Duodenum (tissue), 1 donor: ENCODE results near the gene GATA2.

DNA sequence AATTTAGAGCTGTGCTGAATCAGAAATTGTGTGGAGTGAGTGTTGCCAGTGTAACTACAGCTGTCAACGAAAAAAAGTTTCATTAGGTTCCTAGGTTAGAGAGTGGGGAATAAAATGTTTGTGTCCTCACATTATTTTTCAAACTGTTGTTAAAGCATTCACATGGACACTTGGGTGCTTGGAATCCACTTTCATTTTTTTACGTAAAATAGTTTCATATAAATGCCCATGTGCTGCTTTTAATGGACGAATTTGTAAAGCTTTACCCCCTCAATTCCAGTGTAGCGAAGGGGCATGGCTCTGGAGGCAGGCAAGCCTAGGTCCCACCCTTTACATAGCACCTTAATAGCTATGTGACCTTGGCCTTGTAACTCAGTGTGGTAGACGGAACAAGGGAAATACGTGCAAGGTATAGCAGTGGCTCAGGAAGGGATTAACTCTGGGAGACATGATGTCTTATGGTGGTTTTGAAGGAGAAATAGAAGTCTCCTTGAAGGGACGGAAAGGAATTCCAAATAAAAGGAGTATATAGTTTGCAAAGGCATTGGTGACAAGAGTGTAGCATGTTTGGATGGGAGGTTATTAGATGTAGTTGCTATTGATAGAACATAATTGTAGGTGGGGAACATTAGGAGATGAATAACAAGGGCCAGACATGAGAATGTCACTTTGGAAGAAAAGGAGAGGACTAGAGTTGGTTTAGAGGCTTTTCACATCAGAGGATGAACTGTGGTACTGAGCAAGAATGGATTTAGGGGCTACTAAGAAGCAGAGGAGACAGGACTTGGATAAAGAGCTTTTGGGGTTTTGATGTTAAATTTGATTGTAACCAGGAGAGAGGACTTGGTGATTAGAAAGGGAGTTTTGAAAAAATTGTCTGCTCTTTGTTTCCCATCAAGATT lies 1.5 kb downstream of the SEC61A1 start:
- PRO-cap, result no peak

GRCh38 chr3:128061329-128062302 lies 9.4 kb downstream of the SEC61A1 start:
- PRO-cap, result no peak

DNA sequence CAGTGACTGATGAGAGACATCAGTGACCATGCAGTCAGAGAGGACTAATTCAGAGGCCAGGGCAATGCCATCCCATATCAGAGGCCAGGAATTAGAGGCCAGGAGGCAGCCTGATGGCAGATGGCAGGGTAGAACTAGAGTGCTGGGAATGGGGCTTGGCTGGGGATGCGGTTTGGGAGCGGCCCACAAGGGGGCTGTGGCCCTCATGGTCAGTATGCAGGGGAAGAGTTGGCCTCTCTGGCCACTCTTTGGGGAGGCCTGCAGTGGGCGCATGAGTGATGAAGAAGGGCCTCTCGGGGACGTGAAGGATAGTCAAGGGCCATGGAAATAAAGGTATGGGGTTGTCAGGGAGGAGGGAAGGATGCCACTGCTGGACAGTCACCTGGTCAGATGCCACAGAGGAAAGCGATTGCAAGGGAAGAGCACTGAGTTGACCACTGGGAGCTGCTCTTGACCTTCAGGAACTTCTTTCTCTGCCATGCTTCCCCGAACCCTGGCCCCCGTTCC lies 101.7 kb downstream of the EEFSEC start:
- PRO-cap, result no peak

GRCh38 chr3:128323452-128324160 lies 143.1 kb downstream of the DNAJB8 start:
- PRO-cap, result no peak

- PRO-cap, result no peak
Observed at GRCh38 chr3:128385367-128385982, 81.2 kb downstream of the DNAJB8 start.

GRCh38 chr3:128492726-128493508 lies at the start of gene GATA2:
TSS of gene GATA2 (minus strand) at chr3:128493201.
- PRO-cap, result unidirectional peak, minus-strand start at chr3:128493200

DNA sequence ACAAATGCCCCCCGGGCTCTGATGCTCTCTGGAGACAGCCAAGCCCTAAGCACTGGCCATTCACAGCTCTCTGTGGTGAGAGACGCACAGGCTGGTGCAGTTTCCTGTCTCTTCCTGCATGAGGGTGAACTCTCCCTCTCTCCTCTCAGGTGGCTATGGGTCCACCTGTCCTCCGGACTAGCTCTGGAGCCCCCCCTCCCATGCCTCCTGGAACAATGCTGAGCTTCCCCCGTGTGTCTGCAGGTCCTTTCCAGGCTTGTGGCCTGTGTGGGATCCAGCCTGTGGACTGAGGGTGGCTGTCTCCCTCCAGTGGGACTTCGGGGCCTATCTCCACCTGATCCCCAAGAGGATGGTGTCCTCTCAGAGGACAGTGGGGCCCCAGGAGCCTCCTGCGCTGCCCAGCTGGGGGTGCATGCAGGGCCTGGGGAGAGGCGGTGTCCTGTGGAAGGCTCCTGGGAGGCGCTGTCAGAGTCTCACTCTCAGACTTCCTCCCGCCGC lies 30.3 kb upstream of the GATA2 start:
- PRO-cap, result no peak

DNA sequence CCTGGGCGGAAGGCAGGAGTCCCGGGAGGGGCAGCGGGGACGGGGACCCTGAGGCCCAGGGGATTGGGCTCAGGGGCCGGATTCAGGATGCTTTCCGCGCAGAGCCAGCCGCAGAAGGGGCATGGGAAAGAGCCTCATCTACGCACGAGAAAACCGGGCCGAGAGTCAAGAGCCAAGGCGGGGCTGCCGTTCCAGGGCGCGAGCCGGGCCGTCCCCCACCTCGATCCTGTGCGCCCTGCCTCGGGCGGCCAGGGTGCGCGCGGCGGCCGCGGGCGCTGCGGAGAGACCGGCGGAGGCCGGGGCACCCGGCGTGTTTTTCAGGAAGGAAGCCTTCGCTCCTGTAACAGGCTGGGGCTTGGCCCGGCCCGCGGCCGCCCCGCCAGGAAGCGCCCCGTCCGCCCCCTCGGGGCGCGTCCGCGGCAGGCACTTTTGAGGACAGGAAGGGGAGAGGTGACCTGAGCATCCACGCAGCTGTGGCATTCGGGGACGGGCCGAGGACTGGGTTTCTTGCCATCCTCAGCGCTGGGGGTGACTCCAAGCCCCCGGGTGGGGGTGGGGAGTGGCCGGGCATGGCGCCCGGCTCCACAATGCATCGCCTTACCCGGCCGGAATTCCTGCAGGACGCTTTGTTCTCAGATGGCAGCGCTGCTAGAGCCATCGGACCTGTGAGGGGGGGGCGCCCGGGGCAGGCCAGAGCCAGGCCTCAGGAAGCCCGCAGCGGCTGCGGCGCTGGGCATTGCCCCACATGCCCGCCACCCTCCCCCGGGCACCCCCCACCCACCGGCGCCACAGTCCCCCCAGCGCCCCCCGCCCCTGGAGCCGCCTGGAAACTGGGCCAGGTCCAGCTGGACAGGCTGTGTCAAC lies 62.4 kb upstream of the GATA2 start:
- PRO-cap, result bidirectional peak, plus-strand start at position 629 of the sequence, minus-strand start at position 331 of the sequence

DNA sequence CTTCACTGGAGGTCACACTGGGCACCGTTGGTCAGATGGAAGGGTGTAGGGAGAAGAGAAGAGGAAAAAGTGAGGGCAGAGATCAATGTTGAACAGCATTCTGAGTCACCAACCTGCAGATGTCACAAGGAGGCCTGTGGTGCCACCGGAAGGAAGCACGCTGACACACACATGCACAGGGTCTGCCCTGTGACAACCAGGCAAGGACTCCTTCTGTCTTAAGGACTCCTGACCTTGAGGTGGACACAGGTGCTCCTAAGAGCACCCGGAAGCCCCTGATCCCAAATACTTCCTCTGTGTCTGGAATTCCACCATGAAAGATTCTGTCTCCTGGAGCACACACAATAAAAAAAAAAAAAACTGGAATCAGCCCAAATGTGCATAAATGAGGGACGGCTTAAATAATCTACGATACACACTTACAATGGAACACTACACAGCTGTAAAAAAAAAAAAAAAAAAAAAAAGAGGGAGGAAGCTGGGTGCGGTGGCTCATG lies 58.5 kb downstream of the RPN1 start:
- PRO-cap, result no peak

DNA sequence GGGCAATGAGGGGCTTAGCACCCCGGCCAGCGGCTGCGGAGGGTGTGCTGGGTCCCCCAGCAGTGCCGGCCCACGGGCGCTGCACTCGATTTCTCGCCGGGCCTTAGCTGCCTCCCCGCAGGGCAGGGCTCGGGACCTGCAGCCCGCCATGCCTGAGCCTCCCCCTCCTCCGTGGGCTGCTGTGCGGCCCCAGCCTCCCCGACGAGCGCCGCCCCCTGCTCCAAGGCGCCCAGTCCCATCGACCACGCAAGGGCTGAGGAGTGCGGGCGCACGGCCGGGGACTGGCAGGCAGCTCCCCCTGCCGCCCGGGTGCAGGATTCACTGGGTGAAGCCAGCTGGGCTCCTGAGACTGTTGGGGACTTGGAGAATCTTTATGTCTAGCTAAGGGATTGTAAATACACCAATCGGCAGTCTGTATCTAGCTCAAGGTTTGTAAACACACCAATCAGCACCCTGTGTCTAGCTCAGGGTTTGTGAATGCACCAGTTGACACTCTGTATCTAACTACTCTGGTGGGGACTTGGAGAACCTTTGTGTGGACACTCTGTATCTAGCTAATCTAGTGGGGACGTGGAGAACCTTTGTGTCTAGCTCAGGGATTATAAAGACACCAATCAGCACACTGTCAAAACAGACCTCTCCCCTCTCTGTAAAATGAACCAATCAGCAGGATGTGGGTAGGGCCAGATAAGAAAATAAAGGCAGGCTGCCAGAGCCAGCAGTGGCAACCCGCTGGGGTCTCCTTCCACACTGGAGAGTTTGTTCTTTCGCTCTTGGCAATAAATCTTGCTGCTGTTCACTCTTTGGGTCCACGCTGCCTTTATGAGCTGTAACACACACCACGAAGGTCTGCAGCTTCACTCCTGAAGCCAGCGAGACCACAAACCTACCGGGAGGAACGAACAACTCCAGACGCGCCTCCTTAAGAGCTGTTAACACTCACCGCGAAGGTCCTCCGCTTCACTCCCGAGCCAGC lies 3.2 kb upstream of the RPN1 start:
- PRO-cap, result no peak

DNA sequence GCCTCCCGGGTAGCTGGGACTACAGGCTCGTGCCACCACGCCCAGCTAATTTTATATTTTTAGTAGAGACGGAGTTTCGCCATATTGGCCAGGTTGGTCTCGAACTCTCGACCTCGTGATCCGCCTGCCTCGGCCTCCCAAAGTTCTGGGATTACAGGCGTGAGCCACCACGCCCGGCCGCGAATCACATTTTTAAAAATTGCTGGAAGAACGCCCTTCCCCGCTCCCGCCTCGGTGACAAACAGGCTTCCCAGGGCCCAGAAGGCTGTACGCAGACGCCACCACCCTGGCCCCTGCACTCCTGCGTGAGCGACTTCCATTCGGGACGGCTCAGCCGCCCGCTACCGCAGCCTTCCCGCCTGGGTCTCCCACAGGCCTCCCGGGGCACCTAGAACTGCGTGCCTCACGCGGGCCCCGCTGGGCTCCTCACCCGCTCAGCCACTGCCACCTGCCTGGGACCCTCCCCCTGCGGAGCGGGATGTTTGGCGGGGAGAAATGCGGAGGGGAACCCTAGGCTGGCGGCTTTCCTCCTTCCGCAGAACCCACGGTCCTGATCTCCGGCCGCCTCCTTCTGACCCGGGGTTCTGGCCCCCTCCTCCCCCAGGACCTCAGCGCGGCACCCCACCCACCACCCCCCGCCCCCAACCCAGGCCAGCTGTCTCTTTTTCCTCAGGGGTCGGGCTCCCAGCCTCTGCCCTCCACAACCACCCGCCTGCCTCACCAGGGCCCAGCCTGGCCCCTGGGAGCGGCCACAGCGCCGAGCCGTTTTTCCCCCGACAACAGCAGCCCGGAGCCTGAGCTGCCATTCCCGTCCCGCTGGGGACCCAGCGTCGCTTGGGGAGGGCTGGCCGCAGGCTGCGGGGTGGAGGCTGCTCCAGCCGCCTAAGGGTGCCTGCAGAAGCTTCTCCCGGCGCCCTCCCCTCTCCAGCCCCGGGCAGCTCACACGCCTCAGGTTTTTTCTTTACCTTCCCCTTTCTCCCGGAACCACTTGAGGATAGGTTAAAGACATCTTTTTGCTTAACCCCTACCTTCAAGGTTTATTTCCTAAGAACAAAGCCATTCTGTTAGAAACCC lies 27.6 kb upstream of the RAB7A start:
- PRO-cap, result unidirectional peak, minus-strand start at position 544 of the sequence; unidirectional peak, minus-strand start at position 573 of the sequence; unidirectional peak, minus-strand start at position 924 of the sequence

DNA sequence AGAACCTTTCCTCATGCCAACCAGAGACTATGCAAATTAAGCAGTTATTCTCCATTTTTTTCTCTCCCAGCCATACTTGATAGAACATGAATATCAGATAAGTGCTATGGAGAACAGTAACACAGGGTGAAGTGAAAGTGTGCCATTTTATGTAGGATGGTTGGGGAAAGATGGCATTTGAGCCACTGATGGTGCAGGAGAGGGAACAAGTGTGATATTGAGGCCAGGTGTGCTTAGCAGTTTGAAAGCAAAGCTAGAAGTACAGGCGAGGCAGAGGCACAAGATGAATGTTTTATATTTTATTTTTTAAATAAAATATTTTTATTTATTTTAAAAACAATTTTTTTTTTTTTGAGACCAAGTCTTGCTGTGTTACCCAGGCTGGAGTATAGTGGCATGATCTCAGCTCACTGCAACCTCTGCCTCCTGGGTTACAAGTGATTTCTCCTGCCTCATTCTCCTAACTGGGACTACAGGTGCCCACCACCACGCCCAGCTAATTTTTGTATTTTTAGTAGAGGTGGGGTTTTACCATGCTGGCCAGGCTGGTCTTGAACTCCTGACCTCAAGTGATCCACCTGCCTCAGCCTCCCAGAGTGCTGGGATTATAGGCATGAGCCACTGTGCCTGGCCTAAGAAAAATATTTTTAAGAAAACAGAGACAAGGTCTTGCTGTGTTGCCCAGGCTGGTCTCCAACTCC lies 31.4 kb downstream of the RAB7A start:
- PRO-cap, result no peak

- PRO-cap, result no peak
Observed at GRCh38 chr3:128780235-128780749, 54.3 kb downstream of the RAB7A start.

- PRO-cap, result bidirectional peak, plus-strand start at chr3:128878990, minus-strand start at chr3:128878935; unidirectional peak, plus-strand start at chr3:128878990
Observed at GRCh38 chr3:128878441-128879318, 740 bp upstream of the ACAD9 start.

DNA sequence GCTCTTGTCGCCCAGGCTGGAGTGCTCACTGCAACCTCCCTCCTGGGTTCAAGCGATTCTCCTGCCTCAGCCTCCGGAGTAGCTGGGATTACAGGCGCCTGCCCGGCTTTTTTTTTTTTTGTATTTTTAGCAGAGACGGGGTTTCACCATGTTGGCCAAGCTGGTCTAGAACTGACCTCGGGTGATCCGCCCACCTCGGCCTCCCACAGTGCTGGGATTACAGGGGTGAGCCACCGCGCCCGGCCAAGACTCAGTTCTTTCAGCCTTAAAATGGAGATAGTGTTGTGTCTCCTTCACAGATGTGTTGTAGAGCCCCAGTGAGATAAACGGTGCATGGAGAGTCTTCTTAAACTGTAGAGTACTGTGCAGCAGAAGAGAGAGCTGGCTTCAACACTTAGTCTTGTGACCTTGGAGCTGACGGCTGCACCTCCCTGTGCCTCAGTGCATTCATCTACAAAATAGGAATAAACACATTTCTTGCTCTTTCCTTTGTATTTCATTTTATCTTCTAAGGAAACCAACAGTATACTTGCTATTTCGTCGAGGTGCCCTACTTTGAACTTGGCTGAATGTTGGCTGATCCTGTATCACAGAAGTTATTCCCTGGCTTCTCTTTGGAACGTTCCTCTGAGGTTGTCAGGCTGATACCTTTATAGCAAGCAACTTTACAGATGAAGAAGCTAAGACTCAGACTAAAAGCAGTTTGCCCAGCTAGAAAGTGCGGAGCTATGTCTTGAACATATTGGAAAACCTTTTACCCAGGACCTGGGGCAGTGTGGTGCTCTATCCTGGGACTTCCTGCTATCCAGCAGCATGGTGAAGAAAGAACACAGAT lies 1.2 kb downstream of the ACAD9 start:
- PRO-cap, result no peak

DNA sequence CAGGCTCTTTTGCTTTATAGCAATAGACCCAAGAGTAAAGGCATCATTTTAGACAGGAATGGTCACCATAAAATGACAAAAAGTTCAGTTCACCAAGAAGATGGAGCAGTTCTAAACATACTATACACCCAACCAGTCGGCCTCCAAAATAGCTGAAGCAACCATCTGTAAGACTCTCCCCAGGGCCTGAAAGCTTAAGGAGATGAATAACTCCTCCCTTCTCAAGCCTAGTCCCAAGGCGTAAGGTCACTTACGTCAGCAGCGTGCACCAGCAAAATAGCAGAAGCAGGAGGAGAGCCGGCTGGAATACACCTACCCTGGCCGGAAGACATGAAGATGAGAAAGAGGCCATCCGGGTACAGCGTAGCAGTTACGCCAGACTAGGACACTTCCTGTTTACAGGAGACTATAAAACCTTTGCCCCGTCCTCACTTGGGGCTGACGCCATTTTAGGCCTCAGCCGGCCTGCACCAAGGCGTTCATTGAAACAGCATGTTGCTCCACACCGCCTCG lies 2.6 kb downstream of the CFAP92 start:
- PRO-cap, result no peak

- PRO-cap, result no peak
Observed at GRCh38 chr3:129001776-129002513, 841 bp downstream of the EFCC1 start.

DNA sequence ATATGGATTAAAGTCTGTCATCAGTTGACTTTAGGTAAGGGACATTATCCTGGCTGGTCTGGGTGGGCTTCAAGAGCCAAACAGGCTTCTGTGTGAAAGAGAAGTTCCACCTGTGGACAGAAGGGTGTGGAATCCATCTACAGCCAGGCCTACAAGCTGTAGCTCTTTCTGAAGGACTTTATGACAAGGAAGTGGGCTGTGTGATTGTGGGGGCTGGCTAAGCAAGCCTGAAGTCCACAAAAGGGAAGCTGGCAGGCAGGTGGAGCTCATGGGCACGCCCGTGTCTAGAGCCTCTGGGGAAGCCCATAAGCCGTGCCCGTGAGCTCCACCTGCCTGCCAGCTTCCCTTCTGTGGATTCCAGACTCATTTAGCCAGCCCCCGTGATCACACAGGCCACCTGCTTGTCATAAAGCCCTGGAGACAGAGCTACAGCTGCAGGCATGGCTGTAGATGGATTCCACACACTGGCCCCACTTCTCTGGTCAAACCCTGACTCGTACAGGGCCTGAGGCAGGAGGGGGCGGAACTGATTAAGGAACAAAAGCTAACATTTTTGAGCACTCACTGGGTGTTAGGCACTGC lies 15.2 kb downstream of the EFCC1 start:
- PRO-cap, result no peak

GRCh38 chr3:129016804-129017918 lies 16.1 kb downstream of the EFCC1 start:
- PRO-cap, result no peak

- PRO-cap, result no peak
Observed at GRCh38 chr3:129052620-129053063, 7.9 kb upstream of the GP9 start.